ENCODE measurements around the gene CD276.

GRCh38 chr15:73051216-73052255, 727 bp upstream of the NEO1 start:
- PRO-cap, 8 experiments, result peak in 7 of 8 experiments; most common plus-strand start chr15:73051902 (in 2); most common minus-strand start chr15:73051848 (in 4)

DNA sequence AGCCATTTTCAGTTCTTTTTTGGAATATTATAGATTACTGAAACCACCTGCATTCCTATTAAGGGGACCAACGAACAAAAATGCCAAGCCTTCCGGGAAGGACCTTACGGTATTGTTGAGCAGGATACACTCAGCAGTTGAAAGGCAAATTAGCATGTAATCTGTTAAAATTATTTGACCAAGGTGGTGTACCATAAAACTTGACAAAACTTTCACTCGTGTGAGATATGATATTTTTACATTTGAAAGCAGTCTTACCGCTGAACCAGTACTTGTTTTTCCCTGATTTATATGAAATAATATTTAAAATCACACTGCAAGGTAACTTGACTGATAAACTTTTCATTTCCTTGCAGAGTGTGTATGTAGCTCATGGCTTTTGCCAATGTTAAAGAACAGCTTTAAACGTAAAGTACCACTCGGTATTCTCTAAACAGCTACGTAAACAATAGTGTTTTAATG, 1.4 kb downstream of the NEO1 start:
- PRO-cap, 8 experiments, result no peak in any of the 8 experiments

- PRO-cap, 8 experiments, result no peak in any of the 8 experiments
Observed at GRCh38 chr15:73072492-73073212, 20.4 kb downstream of the NEO1 start.

DNA sequence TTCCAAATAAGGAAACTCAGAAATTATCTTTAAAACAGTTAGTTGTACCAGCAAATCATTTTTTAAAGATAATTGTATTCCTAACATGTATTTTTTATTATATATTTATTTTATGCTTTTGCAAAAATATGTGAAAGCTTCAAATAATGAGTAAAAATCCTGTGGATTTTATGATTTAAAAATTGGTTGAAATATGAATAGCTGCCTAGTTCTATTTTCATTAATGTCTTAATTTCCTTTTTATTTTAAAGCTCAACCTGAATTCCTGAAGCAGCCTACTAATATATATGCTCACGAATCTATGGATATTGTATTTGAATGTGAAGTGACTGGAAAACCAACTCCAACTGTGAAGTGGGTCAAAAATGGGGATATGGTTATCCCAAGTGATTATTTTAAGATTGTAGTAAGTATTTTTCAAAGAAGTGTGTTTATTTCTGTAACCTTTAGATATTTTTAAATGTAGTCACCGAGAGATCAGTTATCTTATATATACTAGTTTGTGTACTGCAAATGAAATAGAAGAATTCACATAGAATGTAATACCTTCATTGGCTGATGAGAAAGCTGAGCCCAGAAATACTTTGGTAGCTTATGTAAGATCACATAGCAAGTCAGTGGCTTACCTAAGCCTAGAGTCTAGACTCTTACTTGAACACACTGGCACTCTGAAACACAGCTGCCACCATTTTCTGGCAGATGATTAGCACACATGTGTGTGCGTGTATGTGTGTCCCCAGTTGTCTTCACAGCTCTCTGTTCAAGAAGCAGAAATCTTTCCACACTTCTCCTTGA, 124.1 kb downstream of the NEO1 start:
- PRO-cap, 8 experiments, result no peak in any of the 8 experiments

DNA sequence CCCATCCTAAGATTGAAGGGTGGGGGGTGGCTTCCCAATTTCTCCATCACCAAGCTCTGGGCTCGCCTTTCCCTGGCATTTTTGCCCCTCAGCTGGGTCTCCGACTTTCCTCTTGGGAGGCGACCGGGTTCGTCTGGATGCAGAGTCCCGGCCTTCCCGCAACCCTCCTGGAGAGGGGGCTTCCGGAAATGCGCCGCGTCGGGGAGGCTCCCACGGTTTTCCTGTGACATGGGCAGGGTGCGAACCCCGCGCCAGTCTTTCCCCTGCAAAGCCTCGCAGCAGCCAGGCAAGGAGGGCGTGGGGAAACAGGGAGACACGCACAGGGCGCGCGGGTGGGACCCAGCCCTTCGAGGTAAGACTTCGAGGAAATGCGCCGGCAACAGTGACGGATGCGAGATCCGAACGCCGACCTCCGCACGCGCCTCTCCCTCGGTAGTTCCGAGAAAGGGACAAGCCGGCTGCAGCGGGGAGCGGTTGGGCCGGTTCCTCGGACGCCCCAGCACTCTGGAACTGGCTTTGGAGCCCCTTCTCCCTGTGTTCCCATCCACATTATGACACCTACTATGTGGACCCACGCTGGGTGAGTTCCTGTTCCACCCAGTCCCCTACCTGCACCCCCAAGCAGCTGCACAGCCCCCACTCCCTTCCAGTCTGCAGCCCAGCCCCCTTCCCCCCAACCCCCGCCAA, 566 bp upstream of the HCN4 start:
- PRO-cap, 8 experiments, result no peak in any of the 8 experiments

DNA sequence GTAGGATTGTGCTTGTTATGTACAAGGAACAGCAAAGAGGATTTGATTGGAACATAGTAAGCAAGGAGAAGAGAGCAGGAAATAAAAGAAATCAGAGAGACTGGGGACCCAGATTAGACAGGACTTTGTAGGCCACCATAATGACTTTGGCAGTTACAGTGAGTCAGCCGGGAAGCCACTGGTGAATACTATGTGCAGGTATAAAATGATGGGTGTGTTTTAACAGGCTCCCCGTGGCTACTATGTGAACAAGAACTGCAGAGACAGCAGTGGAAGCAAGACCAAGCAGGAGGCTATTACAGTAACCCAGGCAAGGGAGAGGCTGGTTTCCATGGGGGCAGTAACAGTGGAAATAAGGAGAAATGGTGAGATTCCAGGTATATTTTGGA, 55.2 kb downstream of the NPTN start:
- PRO-cap, 8 experiments, result no peak in any of the 8 experiments

- PRO-cap, 8 experiments, result no peak in any of the 8 experiments
Observed at GRCh38 chr15:73628324-73628891, 4.8 kb downstream of the NPTN start.

DNA sequence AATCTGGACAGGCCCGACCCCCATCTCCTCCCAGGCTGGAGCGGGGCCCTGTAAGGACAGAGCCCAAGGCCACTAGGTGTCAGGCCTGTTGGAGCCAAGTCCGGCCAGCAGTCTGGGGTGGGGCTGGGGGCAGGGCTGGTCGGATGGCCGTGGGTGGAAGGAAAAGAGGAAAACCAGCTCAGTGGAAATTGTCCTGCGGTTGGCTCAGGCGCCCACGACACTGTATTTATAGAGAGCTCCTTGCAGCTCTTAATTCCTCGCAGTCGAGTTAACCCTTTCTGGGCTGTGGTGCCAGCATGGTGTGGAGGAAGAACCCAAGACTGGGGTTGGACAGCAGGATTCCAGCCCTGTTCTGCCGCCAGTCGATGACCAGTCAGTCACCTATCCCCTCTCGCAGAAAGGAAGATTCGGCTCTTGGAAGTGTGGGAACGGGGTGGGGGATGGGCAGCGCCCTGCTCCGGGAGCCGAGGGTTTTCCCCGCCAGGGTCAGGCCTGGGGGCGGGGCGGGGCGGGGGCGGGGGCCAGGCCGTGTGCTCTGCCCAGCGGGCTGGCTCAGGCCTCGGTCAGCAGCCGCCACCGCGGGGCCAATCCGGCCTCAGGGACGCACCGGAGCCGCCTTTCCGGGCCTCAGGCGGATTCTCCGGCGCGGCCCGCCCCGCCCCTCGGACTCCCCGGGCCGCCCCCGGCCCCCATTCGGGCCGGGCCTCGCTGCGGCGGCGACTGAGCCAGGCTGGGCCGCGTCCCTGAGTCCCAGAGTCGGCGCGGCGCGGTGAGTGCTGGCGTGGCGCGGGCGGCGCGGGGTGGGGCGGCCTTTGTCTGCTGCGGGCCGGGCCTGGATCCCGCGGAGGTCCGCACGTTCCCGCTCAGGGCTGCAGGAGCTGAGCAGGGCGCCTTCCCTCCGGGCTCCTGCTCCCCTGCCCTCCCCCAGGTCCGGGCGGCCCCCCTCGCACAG, at the start of gene CD276:
Gene CD276 (plus strand): TSS at position 692 of the 952 bp plus-strand sequence.
- PRO-cap, 8 experiments, result no peak in any of the 8 experiments

DNA sequence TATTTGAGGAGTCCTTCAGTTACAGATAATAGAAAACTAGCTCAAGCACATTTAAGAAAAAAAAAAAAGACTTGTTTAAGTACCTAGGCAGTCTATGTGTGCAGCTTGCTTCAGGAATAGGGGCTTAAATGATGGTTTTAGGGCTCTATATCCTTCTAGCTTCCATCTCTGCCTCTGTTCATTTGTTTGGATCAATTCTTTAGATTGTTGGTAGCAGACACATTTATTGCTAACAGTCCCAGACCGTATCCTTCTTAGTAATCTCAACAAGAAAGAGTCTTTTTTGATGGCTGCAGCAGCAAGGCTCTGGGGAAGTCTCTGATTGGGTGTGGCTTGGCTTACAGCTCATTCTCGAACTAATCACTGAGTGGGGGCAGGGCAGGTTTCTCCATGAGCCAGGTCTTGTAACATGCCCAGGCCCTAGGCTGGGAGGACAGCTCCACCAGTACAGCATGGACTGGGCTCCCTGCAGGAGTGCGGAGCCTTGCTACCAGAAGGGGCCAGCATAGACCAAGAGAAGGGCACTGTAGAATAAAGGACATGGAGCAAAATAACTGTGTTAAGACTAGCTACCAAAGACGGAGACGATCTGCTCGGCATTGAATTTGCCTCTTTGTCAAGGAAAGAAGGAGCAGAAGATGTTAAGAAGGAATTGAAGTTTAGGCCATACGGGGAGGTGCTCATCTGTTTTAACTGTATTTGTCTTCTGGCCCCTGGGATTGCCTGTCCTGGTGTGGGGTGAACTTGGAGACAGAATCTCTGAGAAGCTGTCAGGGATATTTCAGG, 7.2 kb downstream of the CD276 start:
- PRO-cap, 8 experiments, result no peak in any of the 8 experiments

GRCh38 chr15:73751539-73752002, 1.6 kb downstream of the INSYN1 start:
- PRO-cap, 8 experiments, result no peak in any of the 8 experiments

DNA sequence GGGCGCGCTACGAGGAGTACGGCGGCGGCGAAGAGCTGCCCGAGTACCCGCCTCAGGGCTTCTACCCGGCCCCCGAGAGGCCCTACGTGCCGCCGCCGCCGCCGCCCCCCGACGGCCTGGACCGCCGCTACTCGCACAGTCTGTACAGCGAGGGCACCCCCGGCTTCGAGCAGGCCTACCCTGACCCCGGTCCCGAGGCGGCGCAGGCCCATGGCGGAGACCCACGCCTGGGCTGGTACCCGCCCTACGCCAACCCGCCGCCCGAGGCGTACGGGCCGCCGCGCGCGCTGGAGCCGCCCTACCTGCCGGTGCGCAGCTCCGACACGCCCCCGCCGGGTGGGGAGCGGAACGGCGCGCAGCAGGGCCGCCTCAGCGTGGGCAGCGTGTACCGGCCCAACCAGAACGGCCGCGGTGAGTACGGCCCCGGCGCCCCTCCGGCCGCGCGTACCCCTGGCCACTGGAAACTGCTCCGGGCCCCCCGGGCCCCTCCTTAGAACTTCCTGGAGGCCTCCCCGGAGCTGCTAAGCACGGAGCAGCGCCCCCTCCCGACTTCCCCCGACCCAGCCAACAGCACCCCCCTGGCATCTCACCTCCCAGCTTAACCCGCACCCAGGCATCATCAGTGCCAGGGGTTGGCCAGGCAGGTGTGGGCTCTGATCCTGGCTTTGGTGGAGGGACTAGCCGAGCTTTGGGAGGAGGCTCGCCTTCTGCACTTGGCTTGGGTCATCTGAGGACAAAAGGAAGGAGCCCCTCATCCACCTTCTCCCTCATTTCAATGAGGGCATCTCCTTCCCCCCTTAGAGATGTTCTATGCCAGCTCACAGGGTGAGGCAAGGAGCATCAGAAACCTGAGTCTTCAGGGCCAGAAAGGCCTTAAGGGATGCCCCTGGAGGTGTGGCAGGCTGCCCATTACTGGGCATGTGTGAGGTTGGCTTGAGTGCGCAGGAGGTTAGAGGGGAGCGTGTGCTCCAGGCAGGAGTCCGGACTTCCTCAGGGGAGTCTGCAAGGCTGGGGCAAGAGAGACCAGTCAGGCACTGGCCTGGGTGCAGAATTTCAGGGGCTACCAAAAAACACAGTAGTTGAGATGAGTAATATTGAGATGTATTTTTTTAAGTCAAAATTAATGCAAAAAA, 1.6 kb downstream of the LOXL1 start:
- PRO-cap, 8 experiments, result peak in 8 of 8 experiments; most common plus-strand start position 278 of the sequence (in 1); most common minus-strand start position 263 of the sequence (in 7)

DNA sequence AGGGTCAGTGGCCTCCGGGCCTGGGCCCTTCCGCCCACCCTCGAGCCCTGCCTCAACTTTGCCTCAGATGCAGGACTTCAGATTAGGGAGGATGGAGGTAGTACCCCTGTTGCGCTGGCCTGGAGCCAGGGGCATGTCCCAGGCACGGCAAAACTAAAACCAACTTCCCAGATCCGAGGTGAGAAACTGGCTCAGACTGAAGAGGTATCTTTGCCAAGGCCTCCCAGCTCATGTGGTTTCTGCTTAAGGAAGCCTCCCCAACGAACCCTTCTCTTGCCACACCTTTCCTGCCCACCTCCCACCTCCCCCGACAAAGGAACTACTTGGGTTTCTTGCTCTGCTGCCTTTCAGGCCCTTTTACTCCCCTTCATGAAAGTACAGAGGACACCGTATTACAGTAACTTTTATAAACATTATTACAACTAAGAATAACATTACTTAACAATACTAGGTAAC, 716 bp downstream of the PML start:
- PRO-cap, 8 experiments, result no peak in any of the 8 experiments

- PRO-cap, 8 experiments, result peak in 1 of 8 experiments; most common minus-strand start chr15:73998380 (in 1)
Observed at GRCh38 chr15:73997739-73998572, 3.4 kb downstream of the PML start.

- PRO-cap, 8 experiments, result no peak in any of the 8 experiments
Observed at GRCh38 chr15:74011661-74012142, 17.2 kb downstream of the PML start.

- PRO-cap, 8 experiments, result no peak in any of the 8 experiments
Observed at GRCh38 chr15:74040311-74041076, 41.9 kb downstream of the GOLGA6A start.

DNA sequence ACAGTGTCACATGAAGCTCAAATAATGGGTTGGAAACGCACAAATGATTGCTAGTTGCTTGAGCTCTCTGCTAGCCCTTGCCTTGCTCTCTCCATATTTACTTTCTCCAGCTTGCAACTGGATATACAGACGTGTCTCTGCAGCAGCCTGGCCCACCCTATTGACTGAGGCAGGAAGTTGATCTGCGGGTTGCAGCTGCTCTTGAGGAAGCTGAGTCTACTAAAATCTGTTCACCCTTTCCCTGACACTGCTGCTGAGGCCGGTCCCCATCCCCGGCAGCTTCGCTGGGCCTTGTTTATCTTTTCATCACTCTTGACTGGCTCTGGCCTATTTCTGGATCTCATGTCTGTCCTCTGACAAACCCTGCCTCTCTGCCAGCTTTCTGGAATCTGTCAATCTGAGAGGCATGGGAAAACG, 16.6 kb upstream of the ISLR start:
- PRO-cap, 8 experiments, result no peak in any of the 8 experiments

- PRO-cap, 8 experiments, result no peak in any of the 8 experiments
Observed at GRCh38 chr15:74172699-74173442, 639 bp upstream of the ISLR start.

- PRO-cap, 8 experiments, result no peak in any of the 8 experiments
Observed at GRCh38 chr15:74174752-74175401, 1.4 kb downstream of the ISLR start.

- PRO-cap, 8 experiments, result no peak in any of the 8 experiments
Observed at GRCh38 chr15:74234290-74234735, 1.8 kb upstream of the CCDC33 start.

- PRO-cap, 8 experiments, result no peak in any of the 8 experiments
Observed at GRCh38 chr15:74318144-74318978, 49.1 kb downstream of the CYP11A1 start.

Data from peripheral blood mononuclear cell (primary cell).